ENCODE data around the genes APLN, RAB33A, ZNF280C, OR13H1 and FRMD7.

GRCh38 chrX:122017179-122017388 lies 969.7 kb downstream of the GLUD2 start:
- CAGE, long polyA plus RNA, result no peak

DNA sequence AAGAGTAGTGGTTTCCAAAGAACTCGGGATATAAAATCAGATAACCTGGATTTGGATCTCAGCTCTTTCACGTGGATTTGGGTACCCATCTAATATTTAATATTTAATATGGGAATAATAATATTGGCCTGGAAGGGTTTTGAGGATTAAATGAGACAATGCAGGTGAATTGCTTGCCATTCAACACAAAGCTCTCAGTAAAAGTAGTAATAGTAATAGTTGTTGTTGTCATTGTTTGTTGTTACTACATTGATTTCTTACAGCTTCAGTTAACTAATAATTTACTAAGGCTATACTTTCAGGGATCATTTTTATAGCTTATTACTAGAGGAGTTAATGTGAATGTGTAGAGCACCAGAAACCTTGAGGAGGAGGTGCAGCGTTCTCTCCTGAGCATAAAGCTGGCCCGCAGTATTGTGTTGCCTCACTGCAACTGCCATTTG lies 343.9 kb upstream of the GRIA3 start:
- CAGE, long polyA plus RNA, result no peak
- RRBS, result no CpG with 5 or more reads among the region's 4 CpGs

DNA sequence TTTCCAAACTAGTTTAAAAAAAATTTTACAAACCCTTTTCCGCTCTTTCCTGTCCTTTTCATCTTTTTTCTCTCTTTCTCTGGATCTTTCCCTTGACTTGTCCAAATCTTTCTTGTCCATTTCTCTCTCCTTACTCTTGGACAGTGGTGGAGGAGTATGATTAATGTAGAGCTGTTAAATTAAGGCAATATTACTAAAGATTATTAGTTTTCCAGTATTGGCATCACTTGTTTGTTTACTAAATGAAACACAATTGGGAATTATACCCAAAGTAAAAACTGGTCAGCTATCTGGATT lies 118.9 kb downstream of the THOC2 start:
- CAGE, long polyA plus RNA, result no peak
- RRBS, result no CpG with 5 or more reads among the region's 1 CpG

DNA sequence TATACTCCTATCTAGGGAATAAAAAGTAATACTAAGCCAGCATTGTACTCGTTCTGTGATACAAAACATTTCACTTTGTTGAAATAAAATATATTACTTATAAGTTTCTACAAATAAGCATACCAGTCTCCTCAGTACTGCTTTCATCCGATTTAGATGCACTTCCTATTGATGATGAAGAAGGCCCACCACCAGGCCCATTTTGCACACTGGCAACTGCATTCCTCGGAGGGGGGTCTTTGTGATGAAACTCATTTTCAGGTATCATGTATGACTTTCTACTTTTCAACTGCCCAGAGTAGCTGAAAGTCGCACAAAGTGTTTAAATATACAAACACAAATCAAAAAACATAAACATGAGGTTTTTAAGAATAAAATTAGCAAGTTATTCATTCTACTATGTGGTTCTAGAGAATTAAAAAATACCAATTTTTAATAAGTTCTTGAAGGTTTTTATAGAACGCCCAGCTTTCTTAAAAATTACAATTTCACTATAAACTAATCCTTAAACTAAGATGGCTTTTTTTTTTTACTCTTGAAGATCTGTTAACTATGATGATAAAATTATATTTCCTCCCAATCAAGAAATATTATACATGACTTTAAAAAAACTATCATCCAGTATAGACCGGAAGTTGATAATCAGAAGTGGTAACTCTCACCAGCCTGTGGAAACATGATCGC lies 109.7 kb downstream of the THOC2 start:
- CAGE, long polyA plus RNA, result no peak
- RRBS, result no CpG with 5 or more reads among the region's 7 CpGs

DNA sequence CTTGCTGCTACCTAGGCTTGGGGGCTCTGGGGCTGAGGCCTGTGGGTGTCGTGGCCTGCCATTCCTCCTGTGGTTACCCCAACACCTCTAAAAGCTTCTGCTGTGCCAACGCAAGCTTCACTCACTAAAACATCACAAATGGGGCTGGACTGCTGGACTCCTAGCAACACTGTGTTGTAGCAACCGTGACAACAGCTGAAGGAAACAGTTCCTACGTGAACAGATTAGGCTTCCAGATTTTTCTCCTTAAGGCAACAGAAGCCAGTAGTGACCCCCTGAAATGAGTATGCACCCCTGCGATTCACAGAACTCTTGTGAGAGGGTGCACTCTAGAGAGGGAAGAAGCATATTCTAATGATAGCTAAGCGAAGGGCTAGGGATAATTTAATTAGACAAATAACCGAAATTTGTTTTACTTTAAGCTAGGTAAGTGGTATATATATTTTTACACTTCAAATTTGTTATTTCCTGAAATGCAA lies 138.2 kb upstream of the TEX13D start:
- CAGE, long polyA plus RNA, result no peak
- RRBS, result no CpG with 5 or more reads among the region's 7 CpGs

DNA sequence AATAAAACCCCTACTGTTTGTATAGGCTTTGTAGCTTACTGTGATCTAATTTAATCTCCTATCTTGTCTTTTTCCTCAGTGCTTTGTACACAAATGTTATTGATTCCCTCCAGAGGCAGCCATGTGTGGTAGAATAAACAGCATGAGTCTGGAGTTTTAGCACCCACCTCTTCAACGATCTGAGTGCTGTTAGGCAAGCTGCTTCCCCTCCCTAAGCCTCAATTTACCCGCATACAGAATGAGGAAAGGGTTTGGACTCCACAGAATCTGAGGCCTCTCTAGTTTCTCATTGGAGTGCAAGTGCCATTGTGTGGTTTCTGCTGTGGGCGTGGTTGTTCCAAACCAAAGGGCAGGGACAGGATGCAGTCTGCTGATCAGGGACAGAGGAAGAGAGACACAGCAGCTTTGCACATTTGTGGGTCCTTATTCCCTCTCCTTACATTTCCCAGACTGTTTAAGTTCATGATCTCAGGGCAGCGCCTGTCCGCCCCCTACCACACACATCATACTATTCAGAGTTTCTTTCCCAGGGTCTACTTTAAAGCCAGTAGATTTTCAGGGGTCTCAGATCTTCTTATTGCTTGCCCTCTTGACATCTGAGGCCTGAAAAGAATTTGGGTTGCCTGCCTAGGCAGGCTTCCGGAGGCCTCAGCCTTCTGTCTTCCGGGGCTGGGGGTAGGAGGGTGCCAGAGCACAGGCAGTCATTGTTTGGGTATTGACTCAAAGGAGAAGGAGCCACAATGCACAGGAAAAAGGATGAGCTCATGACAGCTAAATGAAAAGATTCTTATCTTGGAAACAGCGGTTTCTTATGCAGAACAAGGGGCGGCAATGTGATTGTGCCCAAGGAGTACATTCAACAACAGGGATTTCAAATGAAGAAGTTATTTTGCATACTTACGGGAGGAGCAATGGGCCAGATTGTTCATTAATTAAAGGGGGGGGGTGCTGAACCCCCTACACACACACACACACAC lies 114.8 kb upstream of the TEX13D start:
- CAGE, long polyA plus RNA, result no peak
- RRBS, result no CpG with 5 or more reads among the region's 10 CpGs

- CAGE, long polyA plus RNA, result no peak
- RRBS, result no CpG with 5 or more reads among the region's 5 CpGs
These were observed 902 bp downstream of the SH2D1A start for GRCh38 chrX:124347249-124347680.

DNA sequence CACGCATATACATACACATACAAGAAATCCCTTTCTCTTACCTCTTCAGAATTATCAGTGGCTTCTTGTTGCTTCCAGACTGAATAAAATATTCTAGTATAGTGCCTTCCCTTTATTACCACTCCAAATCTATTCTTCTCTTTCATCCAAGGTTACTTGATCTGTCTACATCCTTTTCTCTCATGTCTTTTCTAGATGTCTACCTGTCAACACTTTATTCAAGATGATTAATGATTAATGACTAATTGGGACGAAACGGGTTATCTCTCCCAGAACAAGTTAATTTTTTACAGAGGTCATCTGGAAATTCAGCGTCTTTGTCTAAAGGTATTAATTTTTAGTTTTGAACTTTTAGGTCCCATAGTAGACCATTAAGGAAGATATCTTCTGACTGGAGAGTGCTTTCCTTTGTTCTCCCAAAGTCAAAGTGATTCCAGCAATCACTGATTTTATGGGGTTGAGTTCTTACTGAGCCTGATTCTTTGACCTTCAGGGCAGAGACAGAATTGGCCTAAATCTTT lies 335.5 kb upstream of the TEX13C start:
- CAGE, long polyA plus RNA, result no peak
- RRBS, result no CpG with 5 or more reads among the region's 4 CpGs

DNA sequence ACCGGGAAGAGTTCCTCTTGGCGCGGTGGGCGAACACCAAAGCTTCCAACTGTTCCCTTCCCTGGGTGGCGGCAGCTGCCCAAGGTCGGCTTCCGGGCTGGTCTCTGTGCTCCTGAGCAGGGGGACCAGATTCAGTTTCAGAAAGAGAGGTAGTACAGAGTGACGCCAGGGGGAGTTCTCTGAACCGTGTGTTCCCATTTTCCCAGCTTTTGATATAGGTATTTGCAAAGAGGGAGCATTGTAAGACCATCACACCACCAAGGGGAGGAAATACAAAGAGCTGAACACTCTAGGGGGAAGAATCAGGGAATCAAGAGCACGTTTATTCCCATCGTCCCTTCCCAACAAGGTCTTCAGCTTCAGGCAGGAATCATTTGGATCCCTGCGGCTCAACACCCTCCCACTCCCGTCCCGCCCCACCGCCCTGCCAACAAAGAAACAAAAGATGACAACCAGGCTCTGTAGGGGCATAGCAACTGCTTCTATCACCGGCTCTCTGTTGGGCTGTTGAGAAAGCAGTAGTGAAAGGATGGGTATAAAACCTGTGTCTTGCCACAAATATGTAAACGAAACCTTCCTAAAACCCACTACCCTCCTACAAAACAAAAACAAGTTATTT lies 113.5 kb upstream of the TEX13C start:
- CAGE, long polyA plus RNA, result no peak
- RRBS, result 26% methylated on average over 7 of the region's 17 CpGs

DNA sequence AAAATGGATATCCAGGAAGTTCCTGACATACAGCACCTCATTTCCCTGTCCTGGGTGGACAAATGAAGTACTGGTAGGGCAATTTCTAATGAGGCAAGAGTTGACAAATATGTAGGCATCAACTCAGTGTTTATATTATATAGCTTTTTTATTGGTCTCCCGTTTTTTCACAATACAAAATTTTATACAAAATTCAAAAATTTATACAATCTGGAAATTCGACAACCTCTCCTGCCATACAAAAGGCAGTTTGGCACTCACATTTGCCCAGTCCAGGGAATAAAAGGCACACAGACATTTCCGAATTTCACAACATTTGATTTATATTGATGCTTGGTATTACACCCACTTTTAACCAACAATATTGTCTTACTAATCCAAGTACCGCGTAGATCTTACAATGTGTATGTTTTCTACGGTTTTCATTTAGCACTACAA lies 1.9 kb downstream of the SMARCA1 start:
- CAGE, long polyA plus RNA, result no peak
- RRBS, result no CpG with 5 or more reads among the region's 6 CpGs

DNA sequence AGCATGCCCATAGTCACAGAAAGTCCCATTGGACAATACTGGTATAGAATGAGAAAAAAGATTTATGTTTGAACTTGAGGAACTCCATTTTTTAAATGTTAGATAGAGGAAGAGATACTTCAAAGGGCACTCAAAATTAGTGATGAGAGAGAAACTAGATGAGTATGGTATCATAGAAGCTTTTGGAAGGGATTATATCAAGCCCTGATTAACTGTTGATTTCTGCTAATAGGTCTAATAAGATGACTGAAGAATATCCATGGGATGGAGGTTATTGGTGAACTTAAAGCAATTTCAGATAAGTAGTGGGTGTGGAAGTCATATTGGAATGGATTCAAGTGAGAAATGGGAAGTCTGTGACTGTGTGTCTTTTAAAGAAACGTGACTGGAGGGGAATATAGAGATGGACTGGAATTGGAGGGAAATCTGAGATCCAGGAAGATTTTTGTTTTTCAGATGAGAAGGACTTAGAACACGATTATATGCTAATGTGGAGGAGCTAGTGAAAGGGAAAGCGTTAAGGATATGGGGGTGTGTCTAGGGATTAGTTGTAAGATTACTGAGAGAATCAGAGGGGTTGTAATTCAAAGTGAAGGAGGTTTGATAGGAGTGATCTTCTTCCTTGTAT lies 13.1 kb downstream of the OCRL start:
- CAGE, long polyA plus RNA, result no peak
- RRBS, result no CpG with 5 or more reads among the region's 3 CpGs

DNA sequence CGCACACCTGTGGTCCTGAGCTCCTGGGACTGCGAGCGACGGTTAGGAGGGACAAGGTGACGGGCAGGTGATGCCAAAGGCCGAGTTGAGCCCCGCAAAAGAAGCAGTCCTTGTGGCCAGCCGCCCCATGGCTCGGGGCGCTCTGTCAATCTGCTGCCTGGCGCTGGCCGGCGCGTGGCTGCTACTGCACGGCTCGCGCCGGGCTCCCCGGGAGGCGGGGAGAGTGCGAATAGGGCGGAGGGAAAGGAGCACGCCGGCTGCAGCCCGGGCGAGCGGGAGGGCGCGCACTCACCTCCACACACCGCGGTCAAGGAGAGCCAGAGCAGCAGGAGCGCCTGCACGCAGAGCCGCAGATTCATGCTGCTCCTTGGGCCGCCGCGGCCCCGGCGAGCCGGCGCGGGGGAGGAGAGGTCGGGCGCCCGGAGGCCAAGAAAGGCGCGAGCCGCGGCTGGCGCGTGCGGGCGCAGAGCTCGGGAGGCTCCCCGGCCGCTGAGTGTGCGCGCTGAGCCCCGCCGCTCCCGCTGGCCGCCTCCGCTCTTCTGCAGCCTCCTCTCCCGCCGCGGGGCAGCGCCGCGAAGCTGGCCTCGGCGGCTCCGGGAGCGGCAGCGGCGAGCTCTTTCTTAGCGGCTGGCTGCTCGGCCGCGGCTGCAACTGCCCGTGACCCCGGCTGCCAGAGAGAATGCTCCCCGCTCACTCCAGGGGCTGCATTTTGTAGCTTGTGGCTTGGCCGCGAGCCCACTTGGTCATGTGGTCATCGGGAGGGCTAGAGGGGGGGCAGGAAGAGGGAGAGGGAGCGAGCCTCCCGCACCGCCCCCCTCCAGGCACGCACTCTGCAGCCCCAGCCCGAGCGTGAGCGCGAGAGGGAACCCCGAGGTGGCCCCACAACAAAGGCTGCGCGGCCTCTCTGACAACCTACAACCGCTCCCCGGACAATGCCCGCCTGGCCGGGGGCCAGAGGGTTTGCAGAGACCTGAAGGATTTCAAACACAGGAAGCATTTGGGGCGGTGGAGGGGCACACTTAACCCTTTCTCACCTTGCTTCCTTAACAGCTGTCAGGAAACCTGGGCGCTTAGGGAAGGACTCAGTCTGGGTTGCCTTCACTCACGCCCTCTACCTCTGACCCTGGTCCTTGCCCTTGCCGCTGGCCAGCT lies at the start of gene APLN:
Gene APLN (minus strand): TSS at position 685 of the 1,152 bp plus-strand sequence.
- CAGE, long polyA plus RNA, result no peak
- RRBS, result 25% methylated on average over 38 of the region's 104 CpGs

- CAGE, long polyA plus RNA, result no peak
- RRBS, result no CpG with 5 or more reads among the region's 36 CpGs
These were observed 25.6 kb downstream of the UTP14A start for GRCh38 chrX:129931558-129932037.

- CAGE, long polyA plus RNA, result no peak
- RRBS, result 46% methylated on average over 3 of the region's 38 CpGs
These were observed 27.8 kb downstream of the ELF4 start for GRCh38 chrX:130081940-130083406.

DNA sequence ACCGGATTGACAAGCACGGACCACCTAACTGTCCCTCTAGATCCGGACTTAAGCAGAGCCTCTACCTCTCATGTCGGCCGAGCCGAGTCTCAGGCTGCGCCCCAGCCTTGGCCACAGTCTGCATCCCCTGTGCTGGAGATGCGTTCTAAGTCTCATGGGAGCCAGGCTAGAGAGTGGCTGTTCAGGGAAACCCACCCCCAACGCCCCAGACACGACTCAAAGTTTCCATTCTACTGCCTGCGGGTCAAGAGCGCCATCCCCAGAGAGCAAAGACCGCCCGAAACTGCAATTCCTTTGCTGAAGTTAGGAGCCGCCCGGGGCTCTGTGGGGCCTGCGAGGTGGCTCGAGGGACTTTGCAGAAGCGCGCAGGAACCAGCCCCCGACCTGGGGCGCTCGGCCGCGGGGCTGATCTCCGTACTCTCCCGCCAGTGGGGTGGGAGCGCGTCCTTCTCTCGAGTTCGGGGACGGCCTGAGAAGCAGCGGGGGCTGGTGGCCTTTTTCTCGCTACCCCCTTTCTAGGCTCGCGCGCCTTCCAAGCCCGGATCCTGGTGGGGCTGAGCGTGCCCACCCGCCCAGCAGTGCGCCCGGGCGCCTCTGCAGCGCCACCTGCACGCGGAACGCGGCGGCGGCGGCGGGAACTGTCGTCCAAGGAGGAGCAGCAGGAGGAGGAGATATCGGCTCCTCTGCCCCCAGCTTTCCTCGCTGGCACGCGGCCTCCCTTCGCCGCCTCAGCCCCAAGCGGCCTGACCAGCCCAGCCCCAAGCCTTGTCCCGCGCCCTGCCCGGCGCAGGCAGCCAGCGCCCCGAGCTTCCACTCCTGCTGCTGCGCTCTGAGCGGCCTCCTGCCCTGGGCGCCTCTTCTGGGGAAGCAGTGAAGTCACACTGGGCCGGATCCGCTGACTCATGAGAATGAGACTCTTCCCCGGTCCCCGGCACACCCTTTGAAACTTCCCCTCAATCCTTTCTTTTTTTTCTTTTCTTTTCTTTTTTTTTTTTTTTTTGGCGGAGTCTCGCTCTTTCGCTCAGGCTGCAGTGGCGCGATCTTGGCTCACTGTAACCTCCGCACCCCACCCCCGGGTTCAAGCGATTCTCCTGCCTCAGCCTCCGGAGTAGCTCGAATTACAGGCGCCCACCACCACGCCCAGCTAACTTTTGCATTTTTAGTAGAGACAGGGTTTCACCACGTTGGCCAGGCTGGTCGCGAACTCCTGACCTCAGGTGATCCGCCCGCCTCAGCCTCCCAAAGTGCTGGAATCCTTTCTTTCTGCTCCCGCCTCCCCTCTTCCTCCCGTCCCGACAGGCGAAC lies 10.4 kb upstream of the ELF4 start:
- CAGE, long polyA plus RNA, result no peak
- RRBS, result 39% methylated on average over 12 of the region's 94 CpGs

GRCh38 chrX:130171574-130172098 lies at the start of gene RAB33A:
RAB33A (plus strand) TSS chrX:130171962.
- CAGE, long polyA plus RNA, result start-site peak on the plus strand at chrX:130171811-130172055, 862 and 868 reads in 2 replicates
- RRBS, result 31% methylated on average over 23 of the region's 51 CpGs

DNA sequence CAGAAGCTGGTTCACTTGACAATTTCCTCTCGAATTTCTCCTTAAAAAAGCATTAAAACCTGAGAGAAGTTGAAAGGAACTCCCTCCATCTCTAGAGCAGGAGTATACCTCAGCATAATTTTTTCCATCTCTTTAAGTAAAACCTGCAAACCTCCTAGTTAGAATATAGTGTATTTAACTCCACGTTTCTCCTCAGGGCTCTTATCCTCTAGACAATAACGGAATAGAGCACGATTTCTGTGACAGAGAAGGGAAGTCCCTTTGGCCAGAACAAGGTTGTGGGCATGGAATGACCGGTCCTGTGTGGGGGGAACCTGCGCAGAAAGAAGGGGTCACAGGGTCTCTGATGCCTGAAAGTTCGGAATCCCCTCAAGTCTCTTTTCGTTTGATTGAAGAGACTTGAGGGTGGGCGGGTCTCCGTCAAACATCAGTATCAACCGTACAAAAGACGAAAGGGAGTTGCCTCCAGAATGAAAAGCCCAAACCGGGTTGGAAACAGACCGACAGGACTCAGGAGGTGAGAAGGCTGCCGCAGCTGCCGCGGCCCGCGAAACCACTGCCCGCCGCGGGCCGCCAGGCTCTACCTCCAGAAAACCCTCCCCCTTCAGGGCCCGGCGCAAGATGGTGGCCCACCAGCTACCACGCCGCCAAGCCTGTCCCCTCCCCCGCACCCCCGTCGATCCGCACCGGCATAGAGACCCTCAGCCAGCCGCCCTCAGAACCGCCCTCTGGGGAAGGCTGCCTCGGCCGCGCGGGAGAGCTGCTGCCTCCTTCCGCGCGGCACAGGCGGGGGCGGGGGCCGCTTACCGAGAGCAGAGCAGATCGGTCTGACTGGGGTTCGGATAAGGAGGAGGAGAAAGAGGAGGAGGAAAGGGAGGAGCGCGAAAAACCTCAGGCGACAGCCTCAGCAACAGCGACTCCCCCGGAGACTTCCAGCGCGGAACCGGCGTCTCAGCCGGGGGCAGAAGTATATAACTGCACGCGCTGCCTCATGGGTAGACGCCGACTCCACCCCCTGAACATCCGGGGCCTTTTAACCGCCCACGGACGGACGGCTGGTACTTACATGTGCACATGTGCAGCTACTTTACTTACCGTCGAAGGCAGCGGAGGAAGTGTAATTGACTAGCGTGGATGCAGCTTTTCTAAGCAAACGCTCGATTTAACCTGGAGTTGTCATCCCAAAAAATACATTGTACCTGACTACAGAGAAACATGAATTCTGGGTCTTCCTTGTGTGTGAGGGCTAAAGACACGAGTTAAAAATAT lies at the start of gene ZNF280C:
Gene ZNF280C (minus strand): TSS at position 945 of the 1,269 bp plus-strand sequence.
- CAGE, long polyA plus RNA, result no peak
- RRBS, result 19% methylated on average over 15 of the region's 73 CpGs

GRCh38 chrX:130895459-130895658 lies 7.7 kb downstream of the ENOX2 start:
- CAGE, long polyA plus RNA, result no peak
- RRBS, result no CpG with 5 or more reads among the region's 2 CpGs

GRCh38 chrX:131543695-131544248 lies at the start of gene OR13H1:
OR13H1 (plus strand) TSS chrX:131544074.
- CAGE, long polyA plus RNA, result no peak
- RRBS, result no CpG with 5 or more reads among the region's 2 CpGs

DNA sequence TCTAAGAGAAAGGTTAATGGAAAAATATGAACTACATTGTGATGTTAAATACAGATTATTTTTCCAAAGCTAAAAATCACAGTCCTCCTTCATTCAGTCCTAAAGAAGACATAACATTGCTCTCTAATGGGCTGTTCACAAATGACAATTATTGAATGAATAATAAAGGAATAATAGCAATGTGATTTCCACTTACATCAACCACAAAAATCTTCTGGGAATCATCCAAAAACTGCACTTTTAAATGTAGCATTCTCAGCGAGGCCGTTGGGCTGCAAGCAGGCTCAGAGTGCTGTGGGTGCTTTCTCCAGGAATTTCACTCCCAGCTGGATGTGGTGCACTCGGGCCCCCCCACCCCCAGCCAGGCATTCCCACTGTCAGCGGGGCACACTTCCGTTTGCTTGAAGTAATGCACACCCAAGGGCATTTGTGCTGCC lies at the start of gene FRMD7:
Gene FRMD7 (minus strand): TSS at position 429 of the 437 bp plus-strand sequence.
- CAGE, long polyA plus RNA, result no peak
- RRBS, result no CpG with 5 or more reads among the region's 5 CpGs

Data from osteoblast (primary cell).